Peripheral blood mononuclear cell (primary cell): ENCODE data around the gene ZC3H18.

DNA sequence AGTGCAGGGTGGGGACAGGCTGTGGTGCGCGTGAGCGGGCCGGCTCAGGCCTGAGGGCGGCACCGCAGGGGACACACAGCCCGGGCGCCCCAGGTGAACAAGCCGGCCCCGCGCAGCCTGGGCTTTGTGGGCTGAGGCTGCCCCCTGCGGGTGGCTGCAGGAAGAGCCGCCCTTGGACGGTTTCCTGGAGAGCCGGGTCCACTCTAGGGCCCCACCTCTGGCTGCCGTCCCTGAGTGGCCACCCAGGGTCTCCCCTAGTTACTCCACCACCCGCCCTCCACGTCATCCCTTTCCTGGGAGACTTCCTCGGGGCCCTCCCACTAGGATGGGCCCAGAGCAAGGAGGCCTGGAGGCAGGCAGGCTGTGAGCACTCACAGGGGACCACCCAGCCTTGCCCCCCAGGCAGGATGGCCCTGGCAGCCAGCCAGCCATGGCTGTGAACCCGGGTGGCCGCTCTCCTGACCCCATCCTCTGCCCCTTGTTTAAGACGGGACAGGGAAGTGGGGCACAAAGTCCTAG is 42.7 kb upstream of the ZC3H18 start:
- PRO-cap, 8 experiments, result no peak in any of the 8 experiments

DNA sequence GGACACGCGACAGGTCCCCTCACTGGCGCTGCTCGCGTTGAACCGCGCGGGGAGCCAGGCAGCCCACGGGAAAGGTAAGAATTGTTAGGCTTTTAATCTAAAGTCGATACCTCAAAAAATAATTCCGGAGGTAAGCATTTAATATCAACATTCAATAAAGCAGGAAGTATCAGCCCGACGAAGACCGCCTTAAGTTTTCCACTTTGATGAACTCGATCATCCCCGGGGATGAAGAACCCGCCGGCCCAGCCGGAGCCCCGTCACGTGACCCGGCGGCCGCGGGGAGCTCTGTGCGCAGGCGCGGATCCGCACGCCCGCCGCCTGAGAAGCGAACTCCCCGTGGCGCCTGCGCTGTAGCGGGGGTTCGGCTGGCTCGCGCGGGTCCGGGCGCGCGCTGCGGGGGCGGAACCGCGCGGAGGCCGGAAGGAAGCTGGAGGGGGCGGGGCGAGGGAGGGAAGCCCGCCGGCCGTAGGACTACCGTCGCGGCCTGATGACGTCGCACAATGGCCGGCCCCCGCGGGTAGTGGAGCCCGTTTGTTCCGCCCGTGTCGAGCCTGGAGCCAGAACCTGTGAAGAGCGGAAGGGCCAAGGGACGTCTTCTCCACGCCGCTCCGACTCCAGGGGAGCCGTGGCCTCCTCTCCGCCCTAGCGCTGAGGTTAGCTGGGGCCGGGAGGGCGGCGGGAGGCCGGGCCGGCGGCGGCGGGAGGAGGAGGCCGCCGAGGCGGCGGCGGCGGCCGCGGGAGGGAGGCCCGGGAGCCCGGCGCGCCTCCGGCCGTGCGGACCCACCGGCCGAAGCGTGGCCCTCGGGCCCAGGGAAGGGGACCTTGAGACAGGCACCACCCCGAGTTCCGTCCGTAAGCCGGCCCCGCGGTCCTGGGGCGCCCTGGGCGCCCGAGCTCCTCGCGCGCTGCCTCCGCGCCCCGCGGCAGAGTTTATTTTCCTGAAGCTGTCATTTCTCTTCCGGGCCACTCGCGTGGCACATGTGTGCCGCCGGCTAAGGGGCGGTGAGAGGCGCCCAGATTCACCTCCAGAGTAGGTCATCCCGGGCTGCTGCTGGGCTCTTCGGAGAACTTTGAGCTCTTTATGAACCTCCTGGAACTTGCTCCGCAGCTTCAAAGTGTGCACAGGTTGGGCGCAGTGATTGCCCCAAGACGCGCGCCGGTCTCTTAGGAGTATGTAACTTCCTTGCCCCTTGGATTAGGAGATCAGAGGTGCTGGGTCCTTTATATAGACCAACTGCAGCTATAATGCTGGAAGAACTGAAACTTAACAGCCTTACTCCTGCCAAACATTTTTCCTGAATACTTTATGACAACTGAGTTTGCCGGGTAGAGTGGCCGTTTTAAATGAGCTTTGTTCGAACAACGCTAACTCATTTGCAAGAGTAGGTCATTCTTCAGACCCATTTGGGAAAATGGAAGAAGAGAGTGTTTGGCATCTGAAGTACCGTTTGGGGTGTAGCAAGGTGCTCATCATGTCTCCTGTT is at the start of gene ZC3H18:
TSS of gene ZC3H18 (plus strand) at position 493 of the 1,487 bp plus-strand sequence.
- PRO-cap, 8 experiments, result peak in 8 of 8 experiments; most common plus-strand start position 563 of the sequence (in 7); most common minus-strand start position 266 of the sequence (in 6)

DNA sequence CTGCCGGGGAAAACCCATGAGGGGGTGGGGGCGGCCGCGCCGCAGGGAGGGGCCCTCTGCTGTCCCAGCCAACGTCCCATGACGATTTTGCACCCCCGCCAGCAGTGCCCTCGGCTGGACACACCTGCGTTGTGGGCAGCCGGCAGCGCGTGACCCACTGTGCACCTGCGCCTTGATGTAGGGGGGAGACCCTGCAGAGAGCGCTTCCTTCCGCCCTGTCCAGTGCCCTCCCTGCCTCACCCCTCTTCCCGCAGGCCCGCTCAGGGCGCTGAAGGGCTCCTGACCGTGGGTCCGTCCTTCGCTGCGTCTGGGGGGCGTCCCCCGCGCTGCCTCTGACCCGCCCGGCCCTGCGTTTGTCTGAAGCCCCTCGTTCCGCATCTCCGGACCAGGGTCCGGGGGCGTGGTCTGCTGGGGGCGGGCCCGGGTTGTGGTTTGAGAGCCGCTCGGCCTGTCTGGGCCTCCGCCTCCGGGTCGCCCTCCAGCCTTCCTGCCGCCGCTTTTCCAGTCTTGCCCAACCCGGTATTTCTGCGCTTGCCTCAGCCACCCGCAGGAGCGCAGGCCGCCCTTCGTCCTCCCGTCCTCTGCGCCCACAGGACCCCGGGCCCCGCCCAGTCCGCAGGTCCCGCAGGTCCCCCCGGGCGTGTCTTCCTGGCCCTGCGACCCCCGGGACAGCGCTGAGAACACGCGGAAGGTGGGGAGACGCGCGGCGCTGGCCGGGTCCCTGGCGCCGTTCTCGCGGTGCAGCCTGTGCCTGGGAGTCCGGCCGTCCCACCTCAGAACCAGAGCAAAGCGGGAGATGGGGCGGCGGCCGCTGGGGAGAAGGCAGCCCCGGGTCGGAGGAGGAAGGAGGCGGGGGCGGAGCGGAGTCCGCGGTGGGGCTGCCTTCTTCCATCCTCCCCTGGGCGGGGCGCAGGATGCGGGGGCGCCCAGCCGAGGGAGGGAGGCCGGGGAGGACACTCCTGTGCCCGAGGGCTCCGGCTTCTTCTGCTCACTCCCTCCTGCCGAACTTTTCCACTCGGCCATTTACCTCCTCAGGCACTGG is 4.0 kb upstream of the IL17C start:
- PRO-cap, 8 experiments, result peak in 8 of 8 experiments; most common plus-strand start position 929 of the sequence (in 8); most common minus-strand start position 351 of the sequence (in 3)

- PRO-cap, 8 experiments, result no peak in any of the 8 experiments
Measured at GRCh38 chr16:88702921-88703427, 3.2 kb downstream of the RNF166 start.

DNA sequence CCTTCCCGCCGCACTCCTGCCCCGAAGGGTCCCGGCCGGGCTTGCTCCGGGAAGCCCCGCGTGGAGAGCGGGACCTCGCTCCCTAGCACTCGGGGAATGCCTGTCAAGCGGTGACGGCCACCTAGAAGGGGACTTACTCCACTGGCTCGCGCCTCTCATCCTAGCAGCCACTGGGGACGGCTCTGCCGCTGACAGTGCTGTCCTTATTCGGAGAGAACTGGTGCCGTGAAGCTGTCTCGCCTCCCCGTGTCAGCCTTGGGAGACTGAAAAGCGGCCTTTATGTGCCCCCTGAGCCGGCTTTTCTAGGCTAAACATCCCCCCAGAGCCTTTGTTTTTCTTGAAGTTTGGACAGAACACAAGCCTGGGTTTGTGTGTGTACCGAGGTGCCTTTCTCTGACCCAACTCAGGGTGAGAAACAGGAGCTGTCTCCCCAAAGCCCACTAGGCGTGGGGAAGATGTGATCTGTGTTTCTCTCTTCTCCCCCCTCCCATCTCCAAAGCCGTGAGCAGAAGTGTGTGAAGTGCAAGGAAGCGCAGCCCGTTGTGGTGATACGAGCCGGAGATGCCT is 417 bp downstream of the CTU2 start:
- PRO-cap, 8 experiments, result peak in 3 of 8 experiments; most common plus-strand start position 206 of the sequence (in 3); most common minus-strand start position 98 of the sequence (in 3)

- PRO-cap, 8 experiments, result no peak in any of the 8 experiments
Measured at GRCh38 chr16:88725232-88725634, 18.9 kb downstream of the CTU2 start.

GRCh38 chr16:88746320-88746948 is 38.6 kb downstream of the PIEZO1 start:
- PRO-cap, 8 experiments, result no peak in any of the 8 experiments

- PRO-cap, 8 experiments, result no peak in any of the 8 experiments
Measured at GRCh38 chr16:88760248-88761259, 24.5 kb downstream of the PIEZO1 start.

DNA sequence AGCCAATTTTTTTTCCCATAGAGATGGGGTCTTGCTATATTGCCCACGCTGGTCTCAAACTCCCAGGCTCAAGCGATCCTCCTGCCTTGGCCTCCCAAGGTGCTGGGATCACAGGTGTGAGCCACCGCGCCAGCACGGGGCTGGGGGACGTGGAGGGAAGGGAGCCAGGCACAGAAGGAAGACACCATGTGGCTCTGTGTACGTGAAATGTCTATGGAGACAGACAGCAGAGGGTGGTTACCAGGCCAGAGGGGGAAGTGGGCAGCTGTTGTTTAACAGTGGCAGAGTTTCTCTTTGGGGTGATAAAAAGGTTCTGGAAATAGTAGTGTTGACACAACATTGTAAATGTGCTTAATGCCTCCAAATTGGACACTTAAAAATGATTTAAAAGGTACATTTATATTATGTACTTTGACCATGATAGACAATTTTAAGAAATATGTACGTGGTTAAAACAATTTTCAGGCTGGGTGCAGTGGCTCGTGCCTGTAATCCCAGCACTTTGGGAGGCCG is 4.7 kb upstream of the PIEZO1 start:
- PRO-cap, 8 experiments, result peak in 1 of 8 experiments; most common plus-strand start position 305 of the sequence (in 1); most common minus-strand start position 183 of the sequence (in 1)

- PRO-cap, 8 experiments, result no peak in any of the 8 experiments
Measured at GRCh38 chr16:88815830-88816385, 4.2 kb upstream of the APRT start.

DNA sequence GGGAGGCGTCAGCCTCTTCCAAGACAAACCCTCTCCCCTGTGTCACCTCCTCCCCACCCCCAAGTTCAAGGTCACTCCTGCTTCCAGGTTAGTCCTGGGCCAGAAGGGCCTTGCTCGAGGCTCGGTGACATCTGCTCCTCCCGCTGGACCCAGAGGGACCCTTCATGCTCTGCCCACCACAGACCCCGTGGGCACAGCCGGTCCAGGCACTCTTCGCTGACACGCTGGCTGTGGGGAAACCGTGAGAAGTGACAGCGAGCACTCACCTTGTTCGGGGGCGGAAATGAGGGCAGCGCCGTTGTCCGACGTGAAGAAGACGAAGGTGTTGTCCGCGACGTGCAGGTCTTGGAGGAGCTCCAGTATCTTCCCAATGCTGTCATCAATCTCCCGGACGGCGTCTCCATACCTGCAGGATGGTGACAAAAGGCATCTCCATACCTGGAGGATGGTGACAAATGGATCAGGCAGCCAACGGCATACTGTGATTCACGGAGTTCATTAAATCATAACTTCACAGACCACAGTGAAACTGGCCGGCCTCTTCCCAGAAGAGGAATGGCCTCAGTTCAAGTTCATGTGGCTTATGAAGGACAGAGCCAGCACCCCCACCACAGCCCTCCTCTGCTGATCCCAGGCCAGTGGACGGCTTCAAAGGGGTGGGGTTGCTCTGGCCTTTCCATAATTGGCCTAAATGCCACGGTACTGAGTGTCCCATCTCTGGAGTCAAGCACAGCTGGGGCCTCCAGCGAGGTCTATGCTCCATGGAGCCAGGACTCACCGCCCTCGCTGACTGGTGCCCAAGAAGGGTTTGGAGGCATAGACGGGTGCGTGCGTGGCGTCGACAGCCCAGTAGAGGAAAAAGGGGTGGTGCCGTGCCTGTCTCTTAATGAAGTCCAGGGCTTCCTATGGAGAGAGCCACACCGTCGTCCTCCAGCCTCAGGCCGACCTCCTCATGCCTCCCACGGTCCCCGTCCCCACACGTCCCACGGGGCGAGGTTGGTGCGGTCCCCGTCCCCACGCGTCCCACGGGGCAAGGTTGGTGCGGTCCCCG is 21.5 kb downstream of the GALNS start:
- PRO-cap, 8 experiments, result no peak in any of the 8 experiments

DNA sequence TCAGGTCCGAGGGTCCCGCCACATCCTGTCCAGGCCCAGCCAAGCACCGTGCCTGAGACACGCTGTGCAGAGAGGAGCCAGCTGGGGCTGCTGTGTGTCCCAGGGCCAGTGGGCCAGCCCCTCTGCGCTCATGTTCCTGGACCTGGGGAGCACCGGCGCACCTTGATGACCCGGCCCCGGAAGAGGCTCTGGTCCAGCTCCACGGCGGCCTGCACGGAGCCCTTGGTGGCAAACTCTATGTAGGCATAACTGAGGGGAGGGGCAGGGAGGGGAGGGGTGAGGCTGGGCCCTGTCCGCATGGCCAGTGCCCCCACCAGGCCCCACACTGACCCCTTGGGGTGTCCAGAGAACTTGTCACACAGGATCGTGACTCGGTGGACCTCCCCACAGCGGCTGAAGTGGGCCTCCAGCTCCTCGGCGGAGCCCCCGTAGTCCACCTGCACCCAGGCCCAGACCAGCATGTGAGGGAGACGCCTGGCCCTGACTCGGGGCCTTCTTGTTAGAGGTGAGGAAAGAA is 1.7 kb downstream of the PABPN1L start:
- PRO-cap, 8 experiments, result peak in 2 of 8 experiments; most common plus-strand start position 366 of the sequence (in 1); most common minus-strand start position 213 of the sequence (in 2)

GRCh38 chr16:88936482-88937429 is 40.3 kb downstream of the CBFA2T3 start:
- PRO-cap, 8 experiments, result peak in 1 of 8 experiments; most common minus-strand start chr16:88936692 (in 1)

DNA sequence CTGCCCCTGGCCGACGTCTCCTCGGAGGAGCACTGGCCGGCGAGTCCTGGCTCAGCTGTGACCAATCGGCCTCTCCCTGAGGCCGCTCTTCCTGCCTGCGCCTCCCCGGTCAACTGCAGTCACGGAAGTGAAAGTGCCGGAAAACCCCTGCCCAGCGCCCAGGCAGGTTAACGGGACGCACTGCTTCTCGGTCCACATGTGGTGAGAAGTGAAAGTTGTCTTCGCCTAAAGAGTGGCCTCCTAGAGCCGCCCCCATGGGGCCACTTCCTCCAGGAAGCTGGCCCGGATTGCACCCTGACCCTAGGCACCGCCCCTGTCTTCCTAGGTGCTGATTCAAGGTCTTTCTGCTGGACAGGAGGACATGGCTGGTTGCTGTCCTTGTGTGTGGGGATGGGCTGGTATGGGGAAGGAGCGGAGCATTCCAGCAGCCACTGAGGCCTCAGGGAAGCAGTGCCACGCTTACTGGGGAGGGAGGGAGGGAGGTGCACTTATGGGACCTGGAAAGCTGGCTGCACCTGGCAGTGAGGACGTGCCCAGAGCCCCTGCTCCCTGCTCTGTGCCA is 5.2 kb downstream of the CBFA2T3 start:
- PRO-cap, 8 experiments, result peak in 4 of 8 experiments; most common plus-strand start position 336 of the sequence (in 2); most common minus-strand start position 203 of the sequence (in 2)

GRCh38 chr16:89053284-89053905 is 40.3 kb upstream of the ACSF3 start:
- PRO-cap, 8 experiments, result no peak in any of the 8 experiments

GRCh38 chr16:89175980-89176538 is 4.5 kb downstream of the CDH15 start:
- PRO-cap, 8 experiments, result no peak in any of the 8 experiments

DNA sequence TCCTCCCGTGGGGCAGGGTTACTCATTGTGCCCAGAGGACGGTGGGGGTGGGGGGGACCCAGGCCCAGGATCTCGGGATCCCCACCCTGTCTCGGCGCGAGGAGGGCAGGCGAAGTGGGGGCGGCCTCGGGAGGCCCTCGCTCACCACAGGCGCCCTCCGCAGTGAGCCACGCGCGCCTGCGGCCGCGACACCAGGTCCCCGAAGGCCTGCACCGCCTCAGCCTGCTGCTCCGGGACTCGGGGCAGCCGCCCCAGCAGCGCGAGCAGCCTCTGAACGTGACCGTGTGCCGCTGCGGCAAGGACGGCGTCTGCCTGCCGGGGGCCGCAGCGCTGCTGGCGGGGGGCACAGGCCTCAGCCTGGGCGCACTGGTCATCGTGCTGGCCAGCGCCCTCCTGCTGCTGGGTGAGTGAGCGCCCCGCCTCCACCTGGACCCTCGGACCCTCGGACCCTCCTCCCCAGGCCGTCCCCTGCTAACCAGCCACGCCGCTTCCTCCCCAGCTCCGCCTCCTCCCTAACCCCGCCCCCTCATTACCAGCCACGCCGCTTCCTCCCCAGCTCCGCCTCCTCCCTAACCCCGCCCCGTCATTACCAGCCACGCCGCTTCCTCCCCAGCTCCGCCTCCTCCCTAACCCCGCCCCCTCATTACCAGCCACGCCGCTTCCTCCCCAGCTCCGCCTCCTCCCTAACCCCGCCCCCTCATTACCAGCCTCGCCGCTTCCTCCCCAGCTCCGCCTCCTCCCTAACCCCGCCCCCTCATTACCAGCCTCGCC is 8.1 kb downstream of the SLC22A31 start:
- PRO-cap, 8 experiments, result no peak in any of the 8 experiments

GRCh38 chr16:89246736-89247558 is 29.4 kb downstream of the ZNF778 start:
- PRO-cap, 8 experiments, result peak in 5 of 8 experiments; most common minus-strand start chr16:89247425 (in 3)

GRCh38 chr16:89270071-89271175 is 52.9 kb downstream of the ZNF778 start:
- PRO-cap, 8 experiments, result no peak in any of the 8 experiments

DNA sequence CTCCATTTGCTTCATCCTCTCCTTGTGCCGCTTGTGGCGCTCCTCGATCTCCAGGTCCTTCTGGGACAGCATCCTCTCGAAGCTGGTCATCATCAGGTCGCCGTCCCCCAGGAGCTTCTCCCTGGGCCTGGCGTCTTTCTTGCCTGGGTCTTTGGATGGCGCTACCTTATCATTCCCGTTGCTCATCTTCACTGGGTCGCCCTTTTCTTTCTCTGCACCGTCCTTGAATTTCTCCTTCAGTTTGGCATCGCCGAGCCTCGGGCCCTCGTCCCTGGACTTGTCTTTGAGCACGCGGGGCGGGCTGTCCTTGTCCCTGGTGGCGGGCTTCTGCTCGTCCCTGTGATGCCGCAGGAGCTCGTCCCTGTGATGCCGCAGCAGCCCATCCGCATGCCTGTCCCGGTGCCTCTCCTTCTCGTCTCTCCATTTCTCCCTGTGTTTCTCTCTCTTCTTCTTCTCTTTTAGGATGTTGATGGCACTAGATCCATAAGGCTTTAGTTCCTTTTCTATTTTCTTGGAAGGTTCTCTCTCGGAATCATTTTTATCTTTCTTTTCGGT is 64.3 kb downstream of the ZNF778 start:
- PRO-cap, 8 experiments, result no peak in any of the 8 experiments